ENCODE data around the gene BBS10.

DNA sequence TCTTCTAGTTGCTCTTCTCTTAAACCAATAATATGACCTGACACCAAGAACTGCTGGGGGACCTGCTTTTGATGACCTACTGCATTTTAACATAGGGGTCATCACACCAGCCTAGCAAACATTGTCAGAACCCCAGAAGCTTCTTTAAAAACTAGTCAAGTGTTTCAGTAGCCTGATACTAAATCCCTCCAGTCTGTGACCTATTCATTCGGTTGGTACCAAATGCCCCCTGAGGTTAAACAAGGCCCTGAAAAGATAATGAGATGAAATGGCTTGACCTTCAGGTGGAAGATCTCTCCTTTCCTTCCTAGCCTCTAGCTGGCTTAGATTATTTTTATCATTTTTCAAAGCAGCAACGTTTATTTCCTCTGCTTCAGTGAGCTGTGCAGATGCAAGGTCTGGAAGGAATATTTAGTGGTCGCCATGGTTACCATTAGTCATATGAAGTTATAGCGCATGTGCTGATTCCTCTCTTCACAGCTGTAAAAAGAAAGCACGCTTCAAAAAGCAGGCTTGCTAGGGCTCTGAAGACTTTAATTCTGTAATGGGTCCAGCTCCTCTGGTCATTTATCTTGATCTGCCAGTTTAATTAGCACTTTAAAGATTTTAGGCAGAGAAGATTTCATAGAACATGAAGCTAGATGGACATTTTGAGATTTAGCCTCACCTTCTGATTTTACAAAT is 269.2 kb downstream of the NAP1L1 start:
- RRBS, result no CpG with 5 or more reads among the region's 5 CpGs

- RRBS, result no CpG with 5 or more reads among the region's 8 CpGs
These were observed 263.7 kb downstream of the NAP1L1 start for GRCh38 chr12:75820727-75821211.

DNA sequence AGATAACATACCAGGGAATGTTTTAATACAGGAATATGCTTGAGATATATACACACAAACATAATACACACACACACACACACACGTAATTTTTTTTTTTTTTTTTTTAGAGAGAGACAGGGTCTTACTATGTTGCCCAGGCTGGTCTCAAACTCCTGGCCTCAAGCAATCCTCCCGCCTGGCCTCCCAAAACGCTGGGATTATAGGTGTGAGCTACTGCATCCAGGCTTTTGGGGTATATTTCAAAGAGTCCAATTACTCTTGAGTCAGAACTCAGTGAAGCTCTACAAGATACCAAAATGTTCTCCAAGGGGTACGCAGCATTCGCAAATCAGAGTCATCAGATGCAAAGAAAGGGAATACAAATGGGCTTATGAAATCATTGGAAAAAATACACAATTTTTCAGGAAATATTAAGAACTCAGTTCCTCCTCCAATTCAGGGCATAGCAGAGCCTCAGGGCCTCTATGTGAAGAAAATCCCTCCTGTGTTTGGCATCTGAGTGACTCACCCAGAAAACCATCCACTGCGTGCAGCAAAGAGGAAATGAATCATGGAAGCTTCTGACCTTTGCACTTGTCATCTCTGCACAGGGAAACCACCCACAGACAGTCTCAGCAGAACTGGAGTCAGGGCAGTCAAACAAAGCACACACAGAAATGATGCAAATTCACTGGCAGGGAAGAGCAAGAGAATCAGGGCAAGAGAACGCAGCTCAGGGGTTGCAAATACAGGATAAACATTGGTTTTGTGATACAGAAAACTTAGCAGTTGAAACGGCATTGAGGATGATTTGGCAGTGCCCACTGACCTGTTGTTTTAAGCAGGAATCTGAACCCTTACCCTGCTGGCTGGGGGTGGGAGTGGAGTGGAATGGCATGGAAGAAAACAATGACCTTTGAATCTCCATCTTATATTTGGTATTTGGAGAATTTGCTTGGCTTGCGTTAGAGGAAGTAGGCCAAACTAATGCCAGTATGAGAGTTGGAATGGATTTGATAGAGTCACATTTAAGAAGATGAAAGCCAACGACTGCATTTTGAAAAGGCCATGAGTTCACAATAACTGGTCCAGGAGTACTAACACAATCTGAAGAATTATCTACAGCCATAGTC is 106.6 kb downstream of the NAP1L1 start:
- RRBS, result no CpG with 5 or more reads among the region's 10 CpGs

DNA sequence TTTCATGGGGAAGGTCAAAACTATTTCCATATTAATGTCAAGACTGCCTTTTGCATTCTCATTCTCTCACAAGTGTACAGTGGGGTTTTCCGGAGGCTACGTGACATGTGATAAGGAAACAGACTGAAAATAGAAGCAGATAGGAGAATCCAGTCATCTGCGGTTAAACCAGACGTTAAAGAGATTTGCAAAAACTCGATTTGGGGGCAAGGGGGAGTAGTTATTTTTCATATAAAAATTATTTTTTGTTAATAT is 1.0 kb upstream of the NAP1L1 start:
- RRBS, result no CpG with 5 or more reads among the region's 5 CpGs

DNA sequence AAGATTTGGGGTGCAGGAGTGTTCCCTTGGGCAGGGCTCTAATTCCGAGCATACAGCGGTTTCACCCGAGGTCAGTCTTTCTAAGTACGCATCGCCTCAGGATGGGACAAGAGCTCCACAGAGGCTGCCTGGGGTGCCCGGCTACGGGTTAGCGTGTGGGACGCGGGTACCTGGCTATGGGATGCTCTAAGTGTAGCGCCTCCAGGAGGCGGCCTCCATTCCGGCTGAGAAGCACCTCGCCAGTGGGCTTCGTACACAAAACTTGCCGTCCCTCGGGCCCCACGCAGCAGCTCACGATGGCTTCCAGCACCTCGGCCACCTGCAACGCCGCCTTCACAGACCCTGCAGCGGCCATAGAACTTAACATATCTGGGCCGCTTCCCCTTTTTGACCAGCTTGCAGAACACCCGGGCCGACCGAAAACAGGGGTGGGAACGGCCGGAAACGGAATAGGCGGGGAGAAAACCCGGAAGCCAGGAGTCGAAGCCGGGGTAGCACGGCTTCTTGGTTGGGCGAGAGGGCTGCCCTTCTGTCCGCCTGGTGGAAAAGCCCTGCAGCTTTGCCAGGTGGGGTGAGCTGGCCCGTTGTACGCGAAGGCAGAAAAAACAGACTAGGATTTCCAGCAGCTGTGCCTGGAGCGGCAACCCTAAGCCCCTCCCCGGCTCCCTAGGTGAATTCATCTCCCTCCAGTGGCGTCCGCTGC is at the start of gene BBS10:
Gene BBS10 (minus strand): TSS at position 424 of the 703 bp plus-strand sequence.
- RRBS, result under 1% methylated on average over 8 of the region's 44 CpGs

DNA sequence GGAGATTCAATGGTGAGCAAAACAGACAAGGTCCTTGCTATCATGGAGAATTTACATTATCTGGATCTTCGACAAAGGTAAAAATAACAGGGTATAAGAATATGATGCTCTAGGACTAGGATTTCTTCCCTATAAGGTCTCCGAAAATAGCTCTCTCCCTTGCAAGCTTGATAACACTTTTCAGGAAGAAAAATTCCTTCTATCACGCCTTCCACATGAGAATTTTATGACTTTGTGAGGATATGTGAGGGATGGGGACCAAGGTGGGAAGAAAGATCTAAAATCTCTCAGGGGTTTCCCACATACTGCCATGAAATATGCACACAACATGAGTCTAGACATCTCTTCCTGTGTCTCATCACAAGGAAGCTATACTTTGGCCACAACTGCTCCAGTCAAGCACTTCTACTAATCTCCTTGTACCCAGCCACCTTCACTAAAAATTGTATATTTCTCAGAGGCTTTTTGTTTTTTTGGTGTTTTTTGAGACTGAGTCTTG is 3.3 kb downstream of the OSBPL8 start:
- RRBS, result no CpG with 5 or more reads among the region's 3 CpGs

DNA sequence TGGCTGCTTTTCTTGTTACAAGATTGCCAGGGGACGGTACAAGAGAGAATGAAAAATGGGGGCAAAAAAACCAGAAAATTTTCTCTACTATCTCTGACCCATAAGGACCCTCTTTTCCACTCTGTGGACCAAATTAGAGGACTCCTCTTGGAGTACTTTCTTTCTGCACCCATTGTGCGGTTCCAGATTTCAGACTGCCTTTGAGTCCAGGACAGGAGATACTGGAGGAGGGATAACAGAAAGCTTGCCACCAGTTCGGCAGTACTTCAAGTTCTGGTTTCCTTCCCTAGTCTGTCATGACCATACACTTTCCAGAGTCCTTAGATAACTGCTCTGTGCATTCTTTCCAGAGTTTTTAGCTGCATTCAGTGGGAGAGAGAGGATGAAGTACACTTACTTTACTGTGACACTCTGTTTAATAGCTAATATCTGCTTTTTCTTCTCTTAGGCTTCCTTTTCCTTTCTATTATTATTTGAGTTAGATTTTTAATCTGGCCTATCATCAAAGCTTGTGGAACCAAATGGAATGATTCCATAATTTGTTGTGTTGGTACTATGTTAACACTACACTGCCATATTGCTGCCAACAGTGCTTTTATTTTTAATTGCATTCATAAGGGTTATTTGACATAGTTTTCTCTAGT is 54.8 kb upstream of the OSBPL8 start:
- RRBS, result no CpG with 5 or more reads among the region's 3 CpGs

GRCh38 chr12:77272538-77272800 is 207.1 kb upstream of the E2F7 start:
- RRBS, result no CpG with 5 or more reads among the region's 1 CpG

GRCh38 chr12:77445859-77446334 is 380.5 kb upstream of the E2F7 start:
- RRBS, result no CpG with 5 or more reads among the region's 2 CpGs

DNA sequence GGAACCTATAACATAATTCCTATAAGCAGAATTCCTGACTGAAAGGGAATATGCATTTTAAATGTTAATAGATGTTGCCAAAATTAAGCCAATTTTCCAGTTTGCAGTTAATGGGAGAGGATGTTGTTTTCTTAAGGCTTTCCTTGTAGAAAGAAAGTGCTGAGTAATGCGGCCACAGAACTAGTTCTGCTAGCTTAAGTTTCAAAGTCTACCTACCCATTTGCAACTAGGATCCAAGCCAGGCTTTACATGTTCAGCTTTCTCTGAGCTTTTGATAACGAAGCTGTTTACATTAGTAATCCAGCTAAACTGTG is 275.1 kb downstream of the PAWR start:
- RRBS, result no CpG with 5 or more reads among the region's 2 CpGs

DNA sequence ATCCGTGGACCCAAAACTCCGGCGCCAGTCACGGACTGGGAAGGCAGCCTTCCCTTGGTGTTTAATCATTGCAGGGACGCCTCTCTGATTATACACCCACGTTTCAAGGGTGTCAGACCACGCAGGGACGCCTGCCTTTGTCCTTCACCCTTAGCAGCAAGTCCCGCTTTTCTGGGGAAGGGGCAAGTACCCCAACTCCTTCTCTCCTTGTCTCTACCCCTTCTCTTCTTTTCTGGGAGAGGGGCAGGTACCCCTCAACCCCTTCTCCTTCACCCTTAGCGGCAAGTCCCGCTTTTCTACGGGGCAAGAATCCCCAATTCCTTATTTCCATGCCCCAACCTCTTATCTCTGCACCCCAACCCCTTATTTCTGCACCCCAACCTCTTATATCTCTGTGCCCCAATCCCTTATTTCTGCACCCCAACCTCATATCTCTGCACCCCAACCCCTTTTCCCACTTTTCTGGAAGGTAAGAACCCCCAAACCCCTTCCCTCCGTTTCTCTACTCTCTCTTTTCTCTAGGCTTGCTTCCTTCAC is 150.1 kb downstream of the PAWR start:
- RRBS, result no CpG with 5 or more reads among the region's 13 CpGs

DNA sequence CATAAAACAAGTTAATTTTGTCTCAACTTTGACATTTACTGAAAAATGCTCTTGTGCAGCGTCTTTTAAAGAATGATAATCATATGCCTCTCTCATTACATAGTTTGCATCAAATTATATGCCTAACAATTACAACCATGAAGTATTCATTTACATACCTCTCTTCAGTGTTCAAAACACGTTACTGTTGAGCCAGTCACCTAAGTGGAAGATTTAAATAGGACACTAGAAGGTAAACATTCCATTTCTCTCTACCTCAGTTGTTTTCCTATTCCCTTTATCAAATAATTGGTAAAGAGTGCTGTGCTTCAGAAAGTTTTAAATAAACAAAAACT is 46.5 kb downstream of the PAWR start:
- RRBS, result no CpG with 5 or more reads among the region's 2 CpGs

DNA sequence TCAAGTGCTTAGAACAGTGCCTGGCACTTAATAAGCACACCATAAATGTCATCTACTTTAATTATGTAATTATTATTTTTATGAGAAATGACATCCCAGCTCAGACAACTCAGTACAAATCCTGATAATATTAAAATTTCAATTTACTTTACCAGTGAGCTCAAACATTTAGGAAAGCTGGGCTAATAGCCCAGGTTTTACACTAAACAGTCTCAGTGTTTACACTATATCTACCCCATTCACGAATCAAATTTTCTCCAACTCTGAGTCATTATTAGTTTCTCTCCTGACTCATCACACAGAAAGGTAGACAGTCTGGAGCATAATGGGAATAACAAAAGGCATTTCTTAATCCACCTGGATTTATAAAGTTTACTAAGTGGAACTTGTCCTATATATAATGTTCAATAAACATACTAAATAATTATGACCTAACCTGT is 5.7 kb downstream of the PAWR start:
- RRBS, result no CpG with 5 or more reads among the region's 1 CpG

DNA sequence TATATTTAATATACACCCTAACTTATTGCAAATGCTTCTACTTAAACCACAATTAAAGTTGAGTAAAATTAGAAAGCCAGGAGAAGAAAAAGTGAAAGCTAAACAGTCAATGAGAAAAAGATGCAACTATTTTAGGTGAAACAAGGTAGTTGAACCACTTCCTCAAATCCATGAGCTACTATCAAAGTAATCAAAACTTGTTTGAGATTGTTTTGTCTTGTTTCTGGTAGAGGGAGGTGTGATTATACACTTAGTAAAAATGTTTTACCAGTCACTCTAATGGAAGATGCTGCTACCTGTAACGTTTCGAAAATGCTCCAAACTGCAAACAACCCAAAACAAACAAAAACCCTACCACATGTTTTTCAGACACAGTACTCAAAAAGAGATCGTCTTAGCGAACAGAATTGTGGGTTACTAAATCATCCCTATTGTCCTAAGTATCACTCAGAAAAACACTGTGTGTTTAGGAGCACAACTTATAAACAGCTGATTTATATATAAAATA is 2.0 kb downstream of the PAWR start:
- RRBS, result no CpG with 5 or more reads among the region's 4 CpGs

DNA sequence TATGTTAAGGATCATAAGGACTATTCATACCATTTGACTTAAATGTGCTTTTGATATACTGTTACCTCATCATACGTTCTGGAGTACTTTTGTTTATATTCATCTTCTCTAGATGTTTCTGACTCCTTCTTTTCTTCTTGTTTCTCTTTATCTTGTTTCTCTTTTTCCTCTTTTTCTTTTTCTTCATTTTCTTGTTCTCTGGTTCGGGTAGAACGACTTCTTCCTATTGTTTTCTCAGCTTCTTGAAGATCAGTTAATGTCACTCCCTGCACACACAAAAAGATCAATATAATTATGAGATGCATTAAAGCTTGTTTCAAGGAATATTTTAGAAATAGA is 106.3 kb upstream of the PAWR start:
- RRBS, result no CpG with 5 or more reads among the region's 3 CpGs

- RRBS, result no CpG with 5 or more reads among the region's 4 CpGs
These were observed 116.0 kb downstream of the PPP1R12A start for GRCh38 chr12:79818893-79819394.

DNA sequence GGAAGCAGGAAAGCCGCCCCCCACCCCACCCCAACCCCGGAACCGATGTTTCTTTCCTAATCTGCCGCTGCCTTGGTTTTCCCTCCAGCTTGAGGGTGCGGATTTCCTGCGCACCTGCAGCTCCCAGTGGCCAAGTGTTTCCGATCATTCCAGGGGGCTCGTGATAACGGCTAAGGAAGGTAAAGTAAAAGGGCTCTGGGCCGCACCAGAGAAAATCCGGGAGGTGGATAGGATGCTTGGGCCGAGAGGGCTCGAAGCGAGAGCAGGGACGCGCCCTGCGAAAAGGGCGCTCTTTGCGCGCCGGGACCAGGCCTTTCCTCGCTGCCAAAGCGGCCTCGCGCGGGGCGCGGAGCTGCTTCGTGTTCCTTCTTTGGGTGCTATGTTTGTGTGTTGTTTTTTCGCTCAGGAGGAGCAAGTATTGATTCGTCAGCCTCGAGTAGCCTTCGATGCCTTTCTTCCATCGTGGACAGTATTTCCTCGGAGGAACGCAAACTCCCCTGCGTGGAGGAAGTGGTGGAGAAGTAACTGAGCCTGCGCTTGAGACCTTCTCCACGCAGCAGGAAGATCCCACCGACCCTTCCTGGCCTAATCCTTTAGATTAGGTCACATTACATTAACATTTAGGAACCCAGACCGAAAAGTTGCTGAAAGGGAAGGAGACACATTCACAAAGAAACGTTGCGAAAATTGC is 1.1 kb downstream of the MYF6 start:
- RRBS, result 30% methylated on average over 10 of the region's 43 CpGs

DNA sequence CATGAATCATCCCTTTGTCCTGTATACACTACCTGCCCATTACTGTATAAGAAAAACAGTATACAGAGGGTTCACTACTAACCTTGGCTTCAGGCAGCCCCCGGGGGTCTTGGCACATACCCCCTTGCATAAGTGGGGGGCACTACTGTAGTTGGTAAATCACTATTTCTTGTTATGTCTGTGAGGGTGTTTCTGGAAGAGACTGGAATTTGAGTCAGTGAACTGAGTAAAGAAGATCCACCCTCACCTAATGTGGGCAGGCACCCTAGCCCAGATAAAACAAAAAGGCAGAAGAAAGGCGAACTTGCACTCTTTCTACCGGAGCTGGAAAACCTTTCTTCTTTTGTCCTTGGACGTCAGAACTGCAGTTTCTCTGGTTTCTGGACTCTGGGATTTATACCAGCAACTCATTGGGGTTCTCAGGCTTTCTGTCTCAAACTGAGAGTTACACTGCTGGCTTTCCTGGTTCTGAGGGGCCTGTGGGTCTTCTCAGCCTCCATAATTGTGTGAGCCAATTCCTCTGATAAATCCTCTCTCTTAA is 14.8 kb downstream of the LIN7A start:
- RRBS, result 0% methylated on average over 1 of the region's 4 CpGs

GRCh38 chr12:80939436-80940177 is 1.9 kb upstream of the LIN7A start:
- RRBS, result no CpG with 5 or more reads among the region's 5 CpGs